HEK293 (cell line): ENCODE results near the genes KCNMB4 and LGR5.

- PRO-cap, result no peak
- RRBS, 2 experiments, result no CpG with 5 or more reads among the region's 8 CpGs
These were observed 17.1 kb downstream of the RAP1B start for GRCh38 chr12:68627562-68628447.

DNA sequence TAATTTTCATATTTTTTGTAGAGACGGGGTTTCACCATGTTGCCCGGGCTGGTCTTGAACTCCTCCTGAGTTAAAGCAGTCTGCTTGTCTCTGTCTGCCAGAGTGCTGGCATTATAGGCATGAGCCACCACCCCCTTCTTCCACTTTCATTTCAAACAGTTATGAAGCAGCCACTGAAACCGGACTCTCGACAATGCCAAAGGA lies 30.4 kb downstream of the RAP1B start:
- PRO-cap, result no peak
- RRBS, 2 experiments, result no CpG with 5 or more reads among the region's 4 CpGs

DNA sequence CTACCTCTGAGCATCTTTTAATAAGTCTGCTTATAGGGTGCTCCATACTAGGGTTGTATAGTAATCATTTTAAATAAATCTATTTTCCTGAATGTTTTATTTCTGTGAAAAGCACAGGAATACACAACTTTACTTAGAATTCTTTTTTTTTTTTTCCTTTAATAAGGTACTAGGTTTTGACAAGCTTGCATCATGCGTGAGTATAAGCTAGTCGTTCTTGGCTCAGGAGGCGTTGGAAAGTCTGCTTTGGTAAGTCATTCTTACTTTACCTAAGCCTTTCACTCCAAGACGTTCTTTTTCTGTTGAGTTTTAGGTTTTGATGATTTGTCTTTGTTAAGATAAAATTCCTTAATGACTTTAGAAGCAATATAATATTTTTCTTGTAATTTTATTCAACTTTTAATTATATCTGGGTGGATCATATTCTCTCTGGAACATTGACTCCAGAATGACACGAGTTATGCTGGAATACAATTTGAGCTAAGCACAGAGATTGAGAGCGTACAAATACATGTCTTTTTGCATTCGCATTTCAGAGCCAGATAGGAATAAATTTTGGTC lies 37.9 kb downstream of the RAP1B start:
- PRO-cap, result no peak
- RRBS, 2 experiments, result no CpG with 5 or more reads among the region's 7 CpGs

DNA sequence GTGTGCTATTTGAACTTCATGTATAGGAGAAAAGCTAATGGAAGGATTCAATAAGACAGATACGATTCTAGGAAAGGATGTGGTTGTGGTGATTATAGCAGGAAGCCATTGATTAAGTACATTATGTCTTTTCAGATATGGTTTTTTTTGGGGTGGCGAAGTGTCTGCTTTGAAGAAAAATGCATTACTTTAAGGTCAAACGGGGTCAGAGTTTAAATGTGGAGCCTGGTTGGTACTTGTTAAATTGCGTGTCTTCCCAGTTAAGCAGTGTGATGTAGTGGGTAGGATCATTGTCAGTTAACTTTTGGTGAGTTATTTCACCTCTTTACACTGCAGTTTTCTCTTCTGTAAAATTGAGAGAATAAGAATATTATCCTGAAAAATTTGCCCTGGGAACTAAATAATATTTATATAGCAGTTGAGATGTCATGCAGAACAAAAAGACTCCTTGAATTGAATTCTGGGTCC lies 12.9 kb upstream of the NUP107 start:
- PRO-cap, result no peak
- RRBS, 2 experiments, result no CpG with 5 or more reads among the region's 4 CpGs

- PRO-cap, result bidirectional peak, plus-strand start at chr12:68746681, minus-strand start at chr12:68746630; bidirectional peak, plus-strand start at chr12:68746923, minus-strand start at chr12:68746832
- RRBS, 2 experiments, result no CpG with 5 or more reads among the region's 17 CpGs
These were observed 705 bp downstream of the SLC35E3 start for GRCh38 chr12:68746490-68747271.

GRCh38 chr12:68816723-68817203 lies 8.8 kb downstream of the MDM2 start:
- PRO-cap, result no peak
- RRBS, 2 experiments, result no CpG with 5 or more reads among the region's 3 CpGs

DNA sequence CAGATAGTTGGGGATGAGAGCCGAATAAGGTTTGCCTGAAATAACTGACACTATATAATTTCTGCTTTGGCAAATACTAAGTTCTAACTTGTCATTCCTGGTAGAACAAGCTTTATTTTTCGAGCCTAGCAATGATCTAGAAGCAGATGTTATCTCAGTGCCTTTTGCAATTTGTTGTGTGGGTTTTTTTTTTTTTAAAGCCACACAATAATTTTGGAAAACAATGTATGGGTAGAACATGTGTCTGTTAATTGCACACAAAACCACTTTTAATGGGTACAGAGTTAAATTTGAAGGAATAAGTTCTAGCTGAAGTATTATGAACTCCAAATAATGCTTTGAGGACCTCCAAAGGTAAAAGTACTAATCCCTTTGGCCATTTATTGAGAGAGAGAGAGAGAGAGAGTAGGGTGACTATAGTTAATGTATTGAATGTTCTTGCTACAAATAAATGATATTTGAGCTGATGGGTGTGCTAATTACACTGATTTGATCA lies 35.0 kb downstream of the MDM2 start:
- PRO-cap, result no peak
- RRBS, 2 experiments, result no CpG with 5 or more reads among the region's 2 CpGs

DNA sequence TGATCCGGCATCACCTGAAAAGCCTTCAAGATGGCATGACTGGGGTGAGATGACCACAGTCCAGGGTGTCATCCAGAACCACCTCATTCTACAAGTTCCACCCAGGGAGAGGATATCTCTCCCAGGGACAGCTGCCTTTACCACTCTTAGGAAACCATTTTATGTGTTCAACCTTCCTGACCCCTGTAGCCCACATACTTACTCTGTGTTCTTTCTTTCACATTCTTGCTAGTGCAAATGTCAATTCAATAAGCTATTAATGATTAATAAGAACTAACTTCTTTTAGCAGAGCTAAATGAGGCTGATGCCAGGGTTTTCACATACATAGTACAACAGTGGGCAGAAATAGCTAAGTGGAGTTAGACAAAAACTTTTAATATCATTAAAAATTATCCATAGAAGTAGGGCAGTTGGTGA lies 43.5 kb upstream of the CPM start:
- PRO-cap, result no peak
- RRBS, 2 experiments, result no CpG with 5 or more reads among the region's 1 CpG

DNA sequence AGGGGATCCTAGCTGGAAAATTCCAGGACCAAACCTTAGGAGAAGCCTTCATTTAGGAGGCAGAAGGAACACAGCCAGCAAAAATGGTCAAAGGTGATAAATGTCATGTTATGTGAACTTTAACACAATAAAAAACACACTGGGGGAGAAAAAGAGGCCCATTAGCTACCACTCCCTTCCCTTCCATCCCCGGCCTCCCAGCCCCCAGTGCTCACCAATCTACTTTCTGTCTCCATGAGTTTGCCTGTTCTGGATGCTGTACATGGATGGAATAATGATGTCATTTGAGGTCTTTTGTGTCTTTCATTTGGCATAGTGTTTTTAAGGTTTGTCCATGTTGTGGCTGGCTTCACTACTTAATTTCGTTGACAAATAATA lies 49.6 kb upstream of the FRS2 start:
- PRO-cap, result no peak
- RRBS, 2 experiments, result no CpG with 5 or more reads among the region's 2 CpGs

GRCh38 chr12:69853080-69853527 lies 28.1 kb downstream of the MYRFL start:
- PRO-cap, result no peak
- RRBS, 2 experiments, result no CpG with 5 or more reads among the region's 36 CpGs

DNA sequence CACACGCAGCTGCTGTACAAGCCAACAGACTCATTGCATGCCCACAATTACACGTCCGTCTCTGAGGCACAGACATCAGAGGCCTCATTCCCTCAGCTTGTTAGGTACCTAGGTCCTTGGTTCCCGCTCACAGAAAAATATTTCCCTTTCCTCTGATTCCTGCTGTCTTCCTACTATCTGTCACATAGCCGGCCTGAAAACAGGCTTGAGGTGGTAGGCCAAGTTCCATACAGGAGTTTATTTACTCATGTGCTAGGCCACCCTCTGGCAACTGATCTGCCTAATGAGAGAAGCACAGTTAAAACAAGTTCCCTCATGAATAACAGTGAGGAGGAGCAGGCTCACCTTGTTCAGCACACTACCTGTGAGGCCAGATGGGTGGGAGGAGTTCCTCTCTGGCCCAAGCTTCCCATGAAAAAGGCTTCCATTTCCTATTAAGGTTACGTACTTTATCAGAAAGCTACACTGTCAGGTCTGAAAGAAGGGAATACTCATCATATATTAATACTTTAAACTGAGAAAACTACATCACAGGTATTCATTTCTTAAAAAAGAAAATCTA lies 206.0 kb downstream of the MYRFL start:
- PRO-cap, result no peak
- RRBS, 2 experiments, result no CpG with 5 or more reads among the region's 6 CpGs

DNA sequence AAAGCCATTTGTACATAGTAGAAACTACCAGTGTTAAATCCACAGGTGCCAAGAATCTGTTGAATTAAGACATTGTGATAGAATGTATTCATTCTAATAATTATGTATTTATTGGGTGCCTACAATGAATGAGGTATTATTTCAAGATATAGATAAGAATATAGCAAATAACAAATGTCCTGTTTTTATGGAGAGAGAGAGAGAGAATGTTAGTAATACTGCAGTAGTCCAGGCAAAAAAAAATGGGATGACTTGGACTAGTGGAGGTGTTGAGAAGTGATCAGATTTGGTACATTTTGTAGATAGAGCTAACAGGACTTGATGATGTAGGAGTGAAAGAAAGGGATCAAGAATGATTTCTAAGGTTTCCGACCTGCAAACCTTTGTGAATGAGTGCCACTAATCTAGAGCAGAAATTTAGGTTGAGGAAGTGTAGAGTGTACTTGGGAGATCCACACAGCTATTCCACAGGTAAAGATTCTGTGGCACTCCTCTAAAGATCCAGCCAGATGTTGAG lies 41.9 kb upstream of the KCNMB4 start:
- PRO-cap, result no peak
- RRBS, 2 experiments, result no CpG with 5 or more reads among the region's 1 CpG

DNA sequence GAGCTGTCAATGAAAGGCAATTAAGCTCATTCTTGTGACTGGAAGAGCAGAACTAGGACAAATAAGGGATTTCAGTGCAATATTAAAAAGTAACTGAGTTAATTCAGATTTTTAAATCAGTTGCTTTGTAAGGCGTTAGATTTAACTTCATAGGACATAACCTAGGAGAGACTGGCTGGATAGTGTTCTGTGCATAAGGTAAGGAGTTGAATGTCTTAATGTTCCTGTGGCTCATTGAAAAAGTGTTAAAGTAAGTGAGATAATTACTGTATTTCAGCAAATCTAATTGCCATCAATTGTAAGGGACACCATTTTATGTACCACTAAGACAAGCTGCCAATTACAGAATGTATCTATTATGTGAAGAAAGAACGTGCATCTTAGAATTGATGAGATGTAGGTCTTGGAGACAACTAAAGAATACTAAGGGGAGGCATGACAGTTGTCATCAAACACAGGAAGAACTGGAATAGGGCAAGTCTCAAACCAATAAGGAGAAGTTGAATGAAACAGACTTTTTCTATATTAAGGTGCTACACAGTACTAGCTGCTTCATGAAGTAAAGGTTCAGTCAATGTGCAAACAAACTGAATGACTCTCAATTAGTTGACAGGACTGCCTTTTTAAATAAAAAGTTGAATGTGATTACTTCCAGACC lies 8.1 kb upstream of the KCNMB4 start:
- PRO-cap, result no peak
- RRBS, 2 experiments, result no CpG with 5 or more reads among the region's 2 CpGs

- PRO-cap, result bidirectional peak, plus-strand start at chr12:70366330, minus-strand start at chr12:70366174
- RRBS, 2 experiments, result 3% methylated on average over 25 of the region's 112 CpGs
These were observed at the start of gene KCNMB4 for GRCh38 chr12:70366055-70367051. Gene KCNMB4 (plus strand): TSS chr12:70366290.

- PRO-cap, result no peak
- RRBS, 2 experiments, result no CpG with 5 or more reads among the region's 3 CpGs
These were observed 116.3 kb downstream of the PTPRB start for GRCh38 chr12:70520687-70521635.

GRCh38 chr12:70661711-70662258 lies 24.6 kb upstream of the PTPRB start:
- PRO-cap, result no peak
- RRBS, 2 experiments, result no CpG with 5 or more reads among the region's 7 CpGs

DNA sequence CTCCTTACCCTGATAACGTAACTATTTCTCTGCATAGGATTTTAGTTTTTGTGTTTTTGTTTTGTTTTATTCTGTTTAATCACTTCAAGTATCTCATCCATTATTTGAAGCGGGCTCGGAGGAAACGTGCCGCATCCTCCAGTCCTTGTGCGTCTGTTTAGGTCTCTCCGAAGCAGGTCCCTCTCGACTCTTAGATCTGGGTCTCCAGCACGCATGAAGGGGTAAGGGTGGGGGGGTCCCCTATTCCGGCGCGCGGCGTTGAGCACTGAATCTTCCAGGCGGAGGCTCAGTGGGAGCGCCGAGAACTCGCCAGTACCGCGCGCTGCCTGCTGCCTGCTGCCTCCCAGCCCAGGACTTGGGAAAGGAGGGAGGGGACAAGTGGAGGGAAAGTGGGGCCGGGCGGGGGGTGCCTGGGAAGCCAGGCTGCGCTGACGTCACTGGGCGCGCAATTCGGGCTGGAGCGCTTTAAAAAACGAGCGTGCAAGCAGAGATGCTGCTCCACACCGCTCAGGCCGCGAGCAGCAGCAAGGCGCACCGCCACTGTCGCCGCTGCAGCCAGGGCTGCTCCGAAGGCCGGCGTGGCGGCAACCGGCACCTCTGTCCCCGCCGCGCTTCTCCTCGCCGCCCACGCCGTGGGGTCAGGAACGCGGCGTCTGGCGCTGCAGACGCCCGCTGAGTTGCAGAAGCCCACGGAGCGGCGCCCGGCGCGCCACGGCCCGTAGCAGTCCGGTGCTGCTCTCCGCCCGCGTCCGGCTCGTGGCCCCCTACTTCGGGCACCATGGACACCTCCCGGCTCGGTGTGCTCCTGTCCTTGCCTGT lies at the start of gene LGR5:
TSS of gene LGR5 (plus strand) at position 496 of the 819 bp plus-strand sequence.
- PRO-cap, result unidirectional peak, plus-strand start at position 100 of the sequence; bidirectional peak, plus-strand start at position 468 of the sequence, minus-strand start at position 357 of the sequence
- RRBS, 2 experiments, result 1 to 2% methylated on average over 3 to 8 of the region's 73 CpGs

DNA sequence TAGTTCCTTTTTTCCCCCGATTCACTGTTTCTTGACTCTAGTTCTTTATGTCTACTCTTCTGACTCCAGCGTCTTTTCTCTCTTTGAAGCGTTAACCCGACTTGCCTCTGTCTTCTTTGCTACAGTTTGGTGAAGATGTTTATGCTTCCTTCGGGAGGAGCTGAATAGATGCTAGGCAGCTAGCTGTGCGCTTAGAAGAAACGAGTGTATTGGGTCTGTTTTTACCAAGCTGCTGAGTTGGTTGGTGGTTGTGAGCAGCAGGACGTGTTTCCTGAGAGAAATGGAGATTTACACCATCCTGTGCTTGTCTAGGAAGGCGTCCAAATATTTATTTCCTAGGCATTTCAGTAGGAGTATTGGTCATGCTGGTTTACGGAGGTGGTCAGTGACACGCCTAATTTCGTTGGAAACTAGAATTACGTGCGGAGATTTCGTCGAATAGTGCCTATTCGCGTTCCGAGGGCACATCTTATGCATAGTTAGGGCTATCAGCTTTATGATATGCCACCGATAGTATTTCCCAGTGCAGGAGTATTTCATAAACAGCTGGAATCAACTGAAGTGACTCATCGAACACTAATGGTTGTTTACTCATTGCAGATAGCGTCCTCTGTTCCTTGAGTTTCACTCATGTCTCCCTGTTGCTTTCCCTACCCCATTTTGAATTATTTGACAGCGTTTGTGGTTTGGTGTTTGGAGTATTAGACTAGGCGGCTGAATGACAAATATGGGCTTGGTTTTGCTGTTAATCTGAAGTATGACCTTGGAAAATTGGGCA lies 731 bp downstream of the TBC1D15 start:
- PRO-cap, result unidirectional peak, minus-strand start at position 662 of the sequence
- RRBS, 2 experiments, result no CpG with 5 or more reads among the region's 24 CpGs

DNA sequence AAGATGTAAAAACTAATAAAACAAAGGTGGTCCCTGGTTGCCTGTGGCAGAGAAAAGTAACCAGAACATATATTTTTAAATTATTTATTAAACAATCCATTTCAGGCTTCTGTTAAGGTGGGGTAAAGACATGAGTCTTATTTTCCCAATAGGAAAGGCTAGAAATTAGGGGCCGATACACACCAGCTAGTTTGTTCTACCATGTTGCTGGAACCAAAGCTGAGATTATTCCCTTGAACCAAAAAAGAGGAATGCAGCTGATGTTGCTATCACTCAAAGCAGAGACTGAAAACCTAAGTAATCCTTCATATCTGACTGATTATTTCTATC lies 812.6 kb upstream of the ATXN7L3B start:
- PRO-cap, result no peak
- RRBS, 2 experiments, result no CpG with 5 or more reads among the region's 1 CpG

DNA sequence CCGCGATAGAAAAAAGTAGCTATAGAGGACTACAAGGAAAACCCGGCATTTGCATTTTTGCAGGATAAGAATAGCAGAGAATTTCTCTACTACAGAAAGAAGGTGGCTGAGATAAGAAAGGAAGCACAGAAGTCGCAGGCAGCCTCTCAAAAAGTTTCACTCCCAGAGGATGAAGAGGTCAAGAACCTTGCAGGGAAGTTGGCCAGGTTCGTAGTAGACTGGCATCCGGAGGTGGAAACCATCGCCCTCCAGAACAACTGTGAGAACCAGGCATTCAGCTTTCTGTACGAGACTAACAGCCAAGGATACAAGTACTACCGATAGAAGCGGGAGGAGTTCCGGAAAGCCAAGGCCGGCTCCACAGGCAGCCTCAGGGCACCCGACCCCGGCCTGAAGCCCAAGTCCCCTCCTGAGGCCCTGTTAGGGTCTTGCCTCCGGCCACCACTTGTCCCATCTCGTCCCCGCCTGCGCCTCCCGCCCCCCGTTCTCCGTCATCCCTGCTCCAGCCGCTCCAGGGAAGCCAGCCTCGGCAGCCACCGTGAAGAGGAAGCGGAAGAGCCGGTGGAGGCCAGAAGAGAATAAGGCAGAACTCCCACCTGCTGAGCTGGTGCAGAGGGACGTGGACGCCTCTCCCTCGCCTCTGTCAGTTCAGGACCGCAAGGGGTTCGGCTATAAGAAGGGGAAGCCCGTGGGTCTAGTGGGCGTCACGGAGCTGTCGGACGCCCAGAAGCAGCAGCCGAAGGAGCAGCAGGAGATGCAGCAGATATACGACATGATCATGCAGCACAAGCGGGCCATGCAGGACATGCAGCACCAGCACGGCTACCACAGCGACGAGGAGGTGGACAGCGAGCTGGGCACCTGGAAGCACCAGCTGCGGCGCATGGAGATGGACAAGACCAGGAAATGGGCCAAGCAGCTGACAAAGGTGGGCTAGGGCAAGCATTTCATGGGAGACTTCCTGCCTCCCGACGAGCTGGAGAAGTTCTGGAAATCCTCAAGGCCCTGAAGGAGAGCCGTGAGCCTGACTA lies 366.8 kb upstream of the ATXN7L3B start:
- PRO-cap, result no peak
- RRBS, 2 experiments, result 9 to 39% methylated on average over 1 of the region's 48 CpGs